Skin of body (tissue), 2 donors: ENCODE results near the genes TGFBR3L, ELAVL1 and OR7G2.

GRCh38 chr19:7914775-7915060, at the start of gene TGFBR3L:
Gene TGFBR3L (plus strand): TSS chr19:7914830.
- RAMPAGE, long total RNA, result no peak

DNA sequence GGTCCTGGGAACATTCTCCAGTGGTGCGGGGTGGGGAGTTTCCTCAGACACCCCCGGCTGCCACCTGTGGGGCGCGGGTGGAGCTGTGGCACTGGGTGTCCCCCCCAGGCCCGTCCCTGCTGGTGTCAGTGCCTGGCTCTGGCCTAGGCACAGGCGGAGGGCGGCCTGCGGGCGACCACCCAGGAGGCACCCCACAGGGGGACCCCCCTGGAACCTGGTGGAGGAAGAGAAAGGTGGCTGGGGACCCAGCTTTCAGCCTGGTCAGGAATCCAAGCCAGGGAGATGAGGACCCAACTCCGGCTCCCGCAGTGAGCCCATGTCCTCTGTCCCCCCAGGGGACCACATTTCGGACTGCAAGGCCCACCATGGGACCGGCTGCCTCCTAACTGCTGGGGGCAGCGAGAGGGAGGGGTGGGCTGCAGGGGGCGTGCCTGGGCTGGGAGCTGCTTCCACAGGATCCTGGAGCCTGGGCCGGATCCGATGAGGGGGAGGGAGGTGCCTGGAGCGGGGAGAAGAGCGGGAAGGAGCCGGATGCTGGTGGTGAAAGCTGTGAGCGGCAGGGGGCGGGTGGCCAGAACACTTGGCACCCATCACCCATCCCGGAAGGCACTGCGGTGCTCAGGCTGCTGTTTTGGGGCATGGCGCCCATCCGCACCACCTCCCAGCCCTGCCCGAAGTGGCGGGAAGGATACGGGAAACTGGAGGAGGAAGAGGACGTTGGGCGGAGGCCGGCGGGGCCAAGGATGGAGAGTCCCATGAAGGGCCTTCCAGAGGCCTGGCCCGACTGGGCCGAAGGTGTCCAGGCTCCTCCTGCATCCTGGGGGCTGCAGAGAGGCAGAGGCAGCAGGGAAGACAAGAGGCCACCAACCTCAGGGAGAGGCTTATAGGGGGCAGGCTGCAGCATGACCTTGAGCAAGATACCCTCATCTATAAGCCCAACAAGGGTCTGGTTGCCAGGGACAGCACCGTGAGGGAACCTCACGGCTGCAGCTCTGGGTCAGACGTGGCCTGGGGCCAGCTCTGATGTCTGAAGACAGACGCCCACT, 5.6 kb upstream of the CTXN1 start:
- RAMPAGE, long total RNA, result no peak

DNA sequence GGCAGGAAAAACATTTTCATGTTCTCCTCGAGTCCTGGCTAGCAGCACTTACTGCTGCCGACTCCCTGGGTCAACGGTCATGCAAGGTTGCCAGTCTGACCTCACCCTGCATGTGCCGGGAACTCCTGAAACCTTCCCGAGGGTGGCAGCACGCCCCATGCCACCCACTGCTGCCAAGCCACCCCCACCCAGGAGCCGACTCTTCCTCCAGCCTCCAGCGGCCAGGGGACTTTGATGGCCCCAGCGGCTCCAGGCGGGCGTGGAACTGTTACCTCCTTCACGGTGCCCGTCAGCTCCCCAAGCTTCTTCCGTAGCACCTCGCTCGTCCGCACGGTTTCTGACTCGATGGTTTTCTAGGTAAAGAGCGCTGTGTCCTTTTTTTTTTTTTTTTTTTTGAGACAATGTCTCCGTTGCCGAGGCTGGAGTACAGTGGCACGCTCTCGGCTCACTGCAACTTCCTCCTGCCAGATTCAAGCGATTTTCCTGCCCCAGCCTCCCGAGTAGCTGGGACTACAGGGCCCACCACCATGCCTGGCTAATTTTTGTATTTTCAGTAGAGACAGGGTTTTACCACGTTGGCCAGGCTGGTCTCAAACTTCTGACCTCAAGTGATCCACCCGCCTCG, 8.6 kb downstream of the TIMM44 start:
- RAMPAGE, long total RNA, result no peak

- RAMPAGE, long total RNA, result no peak
Measured at GRCh38 chr19:8005454-8006372, at the start of gene ELAVL1. Gene ELAVL1 (minus strand): TSS chr19:8005641.

DNA sequence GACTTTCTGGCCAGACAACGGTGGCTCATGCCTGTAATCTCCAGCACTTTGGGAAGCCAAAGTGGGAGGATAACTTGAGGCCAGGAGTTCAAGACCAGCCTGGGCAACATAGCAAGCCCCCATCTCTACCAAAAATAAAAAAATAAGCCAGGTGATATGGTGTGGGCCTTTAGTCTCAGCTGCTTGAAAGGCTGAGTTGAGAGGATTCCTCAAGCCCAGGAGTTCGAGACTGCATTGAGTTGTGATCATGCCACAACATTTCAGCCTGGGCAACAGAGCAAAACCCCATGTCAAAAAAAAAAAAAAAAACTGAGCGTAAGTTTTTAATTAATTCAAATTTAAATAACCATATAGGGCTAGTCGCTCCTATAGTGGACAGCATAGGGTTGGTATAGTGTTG, 4.5 kb upstream of the ELAVL1 start:
- RAMPAGE, long total RNA, result no peak

- RAMPAGE, long total RNA, result no peak
Measured at GRCh38 chr19:8085760-8086610, 33.4 kb downstream of the CCL25 start.

- RAMPAGE, long total RNA, result no peak
Measured at GRCh38 chr19:8196592-8196995, 12.6 kb upstream of the CERS4 start.

GRCh38 chr19:8203621-8204125, 5.5 kb upstream of the CERS4 start:
- RAMPAGE, long total RNA, result no peak

DNA sequence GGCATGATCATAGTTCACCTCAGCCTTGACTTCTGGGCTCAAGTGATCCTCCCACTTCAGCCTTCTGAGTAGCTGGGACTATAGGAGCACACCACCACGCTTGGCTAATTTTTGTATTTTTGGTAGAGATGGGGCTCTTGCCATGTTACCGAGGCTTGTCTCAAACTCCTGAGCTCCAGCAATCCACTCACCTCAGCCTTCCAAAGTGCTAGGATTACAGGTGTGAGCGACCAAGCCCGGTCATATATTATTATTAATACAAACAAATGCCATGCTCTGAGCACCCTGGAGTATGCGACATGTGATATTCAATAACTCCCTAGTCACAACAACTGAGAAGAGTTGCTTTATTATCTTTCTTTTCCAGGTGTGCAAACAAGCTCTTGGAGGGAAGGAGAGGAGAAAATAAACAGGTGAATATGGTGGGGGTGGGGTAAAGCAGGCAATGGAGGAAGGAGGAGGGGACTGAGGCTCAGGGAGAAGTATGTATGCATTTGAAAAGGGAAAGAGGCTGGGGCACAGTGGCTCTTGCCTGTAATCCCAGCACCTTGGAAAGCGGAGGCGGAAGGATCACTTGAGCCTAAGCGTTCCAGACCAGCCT, 2.7 kb upstream of the CERS4 start:
- RAMPAGE, long total RNA, result no peak

- RAMPAGE, long total RNA, result no peak
Measured at GRCh38 chr19:8240324-8241375, 31.5 kb downstream of the CERS4 start.

- RAMPAGE, long total RNA, result no peak
Measured at GRCh38 chr19:8307322-8307661, 866 bp downstream of the CD320 start.

DNA sequence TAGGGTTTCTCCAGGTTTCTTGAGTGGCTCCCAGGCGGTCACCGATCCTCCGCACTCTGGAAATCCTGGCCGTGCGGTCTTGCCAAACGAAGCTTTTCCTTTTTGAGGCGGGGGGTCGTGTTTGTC, 991 bp downstream of the RPS28 start:
- RAMPAGE, long total RNA, result no peak

DNA sequence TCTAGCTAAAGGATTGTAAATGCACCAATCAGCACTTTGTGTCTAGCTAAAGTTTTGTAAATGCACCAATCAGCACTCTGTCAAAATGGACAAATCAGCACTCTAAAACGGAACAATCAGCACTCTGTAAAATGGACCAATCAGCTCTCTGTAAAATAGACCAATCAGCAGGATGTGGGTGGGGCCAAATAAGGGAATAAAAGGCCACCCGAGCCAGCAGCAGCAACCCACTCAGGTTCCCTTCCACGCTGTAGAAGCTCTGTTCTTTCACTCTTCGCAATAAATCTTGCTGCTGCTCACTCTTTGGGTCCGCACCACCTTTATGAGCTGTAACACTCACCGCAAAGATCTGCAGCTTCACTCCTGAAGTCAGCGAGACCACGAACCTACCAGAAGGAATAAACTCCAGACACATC, 10.8 kb upstream of the RAB11B start:
- RAMPAGE, long total RNA, result no peak

GRCh38 chr19:8501939-8502385, 478 bp downstream of the PRAM1 start:
- RAMPAGE, long total RNA, result no peak

GRCh38 chr19:8570762-8571298, 6.4 kb downstream of the MYO1F start:
- RAMPAGE, long total RNA, result no peak

- RAMPAGE, long total RNA, result no peak
Measured at GRCh38 chr19:8608762-8610104, 1.3 kb downstream of the ADAMTS10 start.

- RAMPAGE, long total RNA, result no peak
Measured at GRCh38 chr19:8611976-8612310, 1.4 kb upstream of the ADAMTS10 start.

- RAMPAGE, long total RNA, result no peak
Measured at GRCh38 chr19:8641208-8641429, 10.7 kb downstream of the NFILZ start.

- RAMPAGE, long total RNA, result no peak
Measured at GRCh38 chr19:9009441-9009738, 77.5 kb upstream of the OR1M1 start.

DNA sequence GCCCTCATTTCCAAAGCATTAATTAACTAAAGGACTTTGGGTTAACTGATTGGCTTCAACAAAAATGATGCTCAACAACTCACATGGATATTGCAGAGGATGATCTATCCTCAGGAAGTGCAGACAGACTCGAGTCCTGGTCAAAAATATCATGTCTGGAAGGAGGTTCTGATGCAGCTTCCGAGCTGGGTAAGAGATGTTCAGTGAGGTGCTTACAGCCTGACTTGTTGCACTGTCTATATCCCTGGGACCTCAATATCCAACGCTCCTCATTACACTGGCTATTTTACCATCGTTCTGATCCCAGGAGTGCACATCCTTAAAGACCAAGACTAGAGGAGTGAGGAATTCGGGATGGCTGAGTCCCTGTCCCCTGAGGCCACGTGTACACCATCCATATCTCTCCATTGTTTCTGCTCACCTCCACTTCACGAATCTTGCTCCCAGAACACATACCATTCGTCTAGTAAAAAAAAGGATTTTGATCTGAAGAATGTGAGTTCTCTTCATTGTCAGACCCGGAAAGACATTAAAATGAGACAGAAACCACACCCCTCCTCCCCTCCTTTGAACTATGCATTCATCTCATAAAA, at the start of gene OR7G2:
Gene OR7G2 (minus strand): TSS at position 245 of the 593 bp plus-strand sequence.
- RAMPAGE, long total RNA, result no peak